Neutrophil (primary cell): ENCODE measurements around the genes SF3B3 and CHST4.

DNA sequence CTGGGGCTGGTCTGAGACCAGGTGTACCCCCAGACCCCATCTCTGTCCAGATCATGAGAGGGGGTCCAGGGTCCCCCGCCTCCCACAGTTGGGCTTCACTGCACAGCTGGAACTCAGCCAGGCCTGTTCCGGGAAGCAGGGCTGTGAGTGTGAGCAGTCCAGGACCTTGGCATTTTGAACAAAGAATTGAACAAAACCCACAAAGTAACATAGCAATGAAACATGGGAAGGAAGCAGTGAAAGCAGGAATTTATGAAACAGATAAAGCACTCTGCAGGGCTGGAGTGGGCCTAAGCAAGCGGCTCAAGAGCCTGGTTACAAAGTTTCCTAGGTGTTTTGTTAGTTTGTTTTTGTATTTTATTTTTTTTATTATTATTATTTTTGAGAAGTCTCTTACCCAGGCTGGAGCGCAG, 25.1 kb downstream of the CLEC18C start:
- PRO-cap, result no peak

DNA sequence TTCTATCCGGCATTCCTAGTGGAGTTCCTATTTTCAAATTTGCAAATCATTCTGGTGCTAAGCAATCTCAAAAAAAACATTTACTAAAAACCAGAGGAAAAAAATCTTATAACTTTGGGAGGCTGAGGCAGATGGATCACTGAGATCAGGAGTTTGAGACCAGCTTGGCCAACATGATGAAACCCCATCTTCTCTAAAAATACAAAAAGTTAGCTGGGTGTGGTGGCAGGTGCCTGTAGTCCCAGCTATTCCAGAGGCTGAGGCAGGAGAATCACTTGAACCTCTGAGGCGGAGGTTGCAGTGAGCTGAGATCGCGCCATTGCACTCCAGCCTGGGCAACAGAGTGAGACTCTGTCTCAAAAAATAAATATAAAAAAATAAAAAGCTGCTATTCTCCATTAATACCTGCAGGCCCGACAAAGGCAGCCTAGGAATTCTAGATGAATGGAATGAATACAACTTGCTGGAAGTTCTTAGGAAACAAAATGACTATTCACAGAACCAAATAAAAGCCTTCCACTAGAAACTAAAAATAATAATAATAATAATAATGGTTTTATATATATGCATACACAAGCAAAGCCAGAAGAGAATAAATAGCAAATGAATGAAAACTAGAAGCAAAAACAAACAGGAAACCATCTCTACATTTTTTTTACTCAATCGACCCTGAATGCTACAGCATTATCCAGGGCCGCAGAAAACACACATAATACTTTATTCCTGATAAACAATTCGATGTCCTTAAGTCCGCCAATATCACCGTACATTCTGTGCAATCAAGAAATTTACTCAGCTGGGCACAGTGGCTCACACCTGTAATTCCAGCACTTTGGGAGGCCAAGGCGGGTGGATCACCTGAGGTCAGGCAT, 1.9 kb downstream of the EXOSC6 start:
- PRO-cap, result no peak

DNA sequence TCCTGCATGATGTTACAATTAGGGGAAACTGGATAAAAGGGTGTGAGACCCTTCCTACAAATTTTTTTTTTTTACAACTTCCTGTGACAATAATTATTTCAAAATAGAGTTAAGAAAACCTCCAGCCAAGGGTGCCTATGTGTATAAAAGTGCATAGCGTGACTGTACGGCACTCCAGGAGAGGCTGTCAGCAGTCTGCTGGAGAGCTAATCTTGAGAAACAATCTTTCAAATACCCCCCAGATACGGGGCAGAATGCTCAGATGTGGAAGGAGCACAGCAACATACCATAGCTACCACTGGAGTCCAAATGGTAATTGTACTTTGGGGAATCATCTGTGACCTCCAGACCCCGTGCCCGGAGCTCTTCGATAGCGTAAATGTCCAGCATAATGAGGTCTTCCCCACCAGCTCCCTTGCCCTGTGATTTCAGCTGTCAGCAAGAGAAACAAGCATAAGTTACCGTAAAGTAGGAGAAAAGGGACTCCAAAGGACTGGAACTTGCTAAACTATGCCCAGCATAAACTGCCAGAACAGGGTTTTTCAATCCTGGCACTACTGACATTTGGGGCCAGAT, 13.0 kb upstream of the EXOSC6 start:
- PRO-cap, result no peak

GRCh38 chr16:70379785-70380227, 33.1 kb downstream of the DDX19A start:
- PRO-cap, result no peak

GRCh38 chr16:70394768-70395435, 44.0 kb downstream of the ST3GAL2 start:
- PRO-cap, result no peak

- PRO-cap, result no peak
Measured at GRCh38 chr16:70398832-70399554, 39.9 kb downstream of the ST3GAL2 start.

- PRO-cap, result no peak
Measured at GRCh38 chr16:70450558-70451014, 3.8 kb upstream of the FCSK start.

DNA sequence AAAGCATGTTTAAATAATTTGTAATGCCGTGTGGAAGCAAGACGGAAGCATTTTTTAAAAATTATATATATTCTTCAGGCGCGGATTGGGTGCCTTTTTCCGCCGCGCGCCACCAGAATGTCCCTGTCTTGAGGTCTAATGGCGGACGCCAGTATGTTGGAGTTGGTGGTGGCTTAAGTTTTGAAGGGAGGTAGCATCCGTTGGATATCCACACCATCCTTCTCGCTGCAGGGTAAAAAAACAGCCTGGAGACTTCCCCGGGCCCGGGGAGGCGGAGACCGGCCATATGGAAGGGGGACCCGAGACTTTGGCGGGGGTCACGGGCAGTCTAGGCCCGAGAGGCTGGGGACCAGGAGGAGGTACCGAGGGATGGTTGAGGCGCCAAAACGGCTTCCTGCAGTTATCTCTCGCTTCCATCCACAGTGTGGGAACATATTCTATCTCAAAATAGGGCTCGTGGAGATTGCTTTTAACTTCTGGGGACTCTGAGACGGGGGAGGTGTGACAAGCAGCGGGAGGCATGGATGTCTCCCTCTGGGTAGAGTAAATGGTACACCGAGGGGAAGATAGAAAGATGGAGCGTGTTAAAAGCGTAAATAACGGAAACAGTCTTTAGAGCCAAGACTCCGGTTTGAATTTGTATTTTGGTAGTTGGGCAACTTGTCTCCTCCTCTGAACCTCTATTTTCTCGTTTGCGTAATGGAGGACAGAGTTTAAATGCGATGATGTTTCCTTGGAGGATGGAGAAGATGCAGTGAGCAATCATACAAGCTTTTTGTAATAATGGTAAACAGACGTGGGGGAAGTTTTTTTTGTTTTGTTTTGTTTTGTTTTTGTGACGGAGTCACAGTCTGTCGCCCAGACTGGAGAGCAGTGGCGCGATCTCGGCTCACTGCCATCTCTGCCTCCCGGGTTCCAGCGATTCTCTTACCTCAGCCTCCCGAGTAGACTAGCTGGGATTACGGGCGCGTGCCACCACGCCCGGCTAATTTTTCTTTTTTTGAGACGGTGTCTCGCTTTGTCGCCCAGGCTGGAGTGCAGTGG, at the start of gene SF3B3:
SF3B3 (plus strand) TSS at position 120 of the 1,044 bp plus-strand sequence.
- PRO-cap, result bidirectional peak, plus-strand start at position 120 of the sequence, minus-strand start outside the sequence

- PRO-cap, result no peak
Measured at GRCh38 chr16:70573315-70574519, 50.1 kb downstream of the SF3B3 start.

GRCh38 chr16:70575525-70576883, 52.4 kb downstream of the SF3B3 start:
- PRO-cap, result no peak

DNA sequence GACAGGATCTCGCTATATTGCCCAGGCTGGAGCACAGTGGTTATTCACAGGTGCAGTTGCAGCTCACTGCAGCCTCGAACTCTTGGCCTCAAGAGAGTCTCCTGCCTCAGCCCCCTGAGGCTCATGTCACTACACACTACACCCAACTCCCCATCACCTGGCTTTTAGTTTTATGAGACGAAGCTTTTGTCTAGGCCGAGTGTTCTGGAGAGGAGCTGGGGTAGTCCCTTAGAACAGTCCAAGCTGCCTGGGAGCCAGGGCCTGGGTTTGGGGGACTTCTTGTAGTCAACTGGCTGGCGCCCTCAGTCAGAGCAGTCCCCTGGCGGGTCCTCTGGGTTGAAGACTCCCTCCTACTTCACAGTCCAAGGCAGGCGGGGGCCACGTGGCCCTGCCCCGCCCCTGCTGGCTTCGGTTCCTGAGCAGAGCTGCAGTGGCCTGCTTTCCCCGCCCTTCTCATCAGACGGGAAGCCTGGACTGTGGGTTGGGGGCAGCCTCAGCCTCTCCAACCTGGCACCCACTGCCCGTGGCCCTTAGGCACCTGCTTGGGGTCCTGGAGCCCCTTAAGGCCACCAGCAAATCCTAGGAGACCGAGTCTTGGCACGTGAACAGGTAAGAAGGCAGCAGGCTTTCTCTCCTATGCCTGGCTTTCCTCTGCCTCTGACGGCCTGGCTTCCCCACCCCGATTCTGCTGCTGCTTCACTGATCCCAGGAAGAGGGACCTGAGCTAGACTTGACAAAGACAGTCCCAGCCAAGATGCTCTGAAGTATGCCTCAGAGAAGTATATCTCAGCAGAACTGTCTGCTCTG, 56.0 kb downstream of the SF3B3 start:
- PRO-cap, result no peak

- PRO-cap, result no peak
Measured at GRCh38 chr16:70682674-70683453, 3.0 kb downstream of the MTSS2 start.

- PRO-cap, result no peak
Measured at GRCh38 chr16:70693068-70693657, 7.3 kb upstream of the MTSS2 start.

GRCh38 chr16:70703023-70703976, 17.4 kb upstream of the MTSS2 start:
- PRO-cap, result no peak

DNA sequence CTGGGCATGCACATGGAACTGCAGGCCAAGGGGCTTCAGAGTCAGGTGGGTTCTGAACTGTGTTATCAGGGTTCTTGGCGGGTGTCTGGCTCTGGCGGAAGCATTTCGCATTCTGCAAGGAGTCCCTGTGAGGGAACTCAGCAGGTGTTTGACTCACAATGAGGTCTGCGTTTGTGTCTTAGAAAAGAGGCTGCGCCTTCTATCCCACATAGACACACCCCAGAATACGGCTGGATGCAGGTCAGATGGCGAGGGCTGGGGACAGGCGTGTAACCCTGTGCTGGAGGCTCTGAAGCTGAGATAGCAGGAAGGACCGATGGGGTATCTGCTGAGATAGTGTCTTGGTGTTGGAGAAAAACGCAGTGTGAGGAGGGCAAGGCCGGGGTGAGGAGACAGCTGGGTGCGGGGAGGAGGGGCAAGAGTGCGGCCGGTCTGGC, 22.6 kb upstream of the MTSS2 start:
- PRO-cap, result no peak

DNA sequence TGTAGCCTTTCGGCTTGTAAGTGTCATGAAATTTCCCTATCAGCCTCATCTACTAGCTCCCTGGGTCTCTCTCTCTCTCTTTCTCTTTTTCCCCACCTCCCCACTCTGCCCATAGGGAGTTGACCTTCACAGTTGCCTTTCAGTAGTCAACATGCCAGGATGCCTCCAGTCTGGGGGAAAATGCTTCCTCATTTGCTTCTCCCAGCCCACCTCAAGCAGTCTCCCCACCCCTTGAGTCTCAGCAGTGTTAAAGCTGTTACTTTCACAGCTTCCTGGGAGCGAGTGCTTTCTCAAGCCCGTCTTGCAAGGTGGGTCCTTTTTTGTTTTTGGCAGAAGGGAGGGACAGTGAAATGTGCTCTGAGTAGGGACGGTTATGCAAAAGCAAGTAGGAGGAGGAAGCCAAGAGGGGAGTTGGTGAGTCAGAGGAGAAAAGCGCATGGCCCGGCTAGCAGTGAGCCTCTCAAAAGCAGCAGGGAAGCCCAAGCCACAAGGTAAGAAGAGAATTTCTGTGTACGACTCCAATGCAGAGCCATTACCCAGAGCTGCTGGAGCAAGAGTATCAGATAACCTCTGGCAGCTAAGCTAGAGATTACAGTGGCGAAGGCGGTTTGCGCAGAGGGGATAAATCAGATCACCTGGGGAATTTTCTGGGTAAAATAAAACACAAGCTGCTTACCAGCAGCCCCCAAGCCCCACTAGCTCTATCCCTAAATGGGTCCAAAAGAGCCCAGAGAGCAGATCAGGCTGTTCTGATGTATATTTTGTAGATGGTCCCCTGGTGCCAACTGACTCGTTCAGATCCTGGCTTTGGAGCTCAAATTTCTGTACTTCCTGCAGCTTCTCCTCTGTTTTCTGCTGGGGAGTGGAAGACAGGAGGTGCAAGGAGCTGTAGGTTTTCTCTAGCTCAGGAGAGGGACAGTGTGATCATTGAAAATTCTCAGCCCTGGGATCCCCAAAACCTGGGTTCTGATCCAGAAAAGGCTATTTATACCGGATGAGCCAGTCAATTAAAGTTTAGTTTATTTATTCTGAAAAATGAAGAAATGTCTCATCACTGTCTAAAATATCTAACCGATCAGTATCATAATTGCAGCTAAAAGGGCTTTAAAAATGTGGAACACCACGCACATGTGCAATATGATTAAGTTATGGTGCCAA, at the start of gene CHST4:
CHST4 (plus strand) TSS at position 422 of the 1,158 bp plus-strand sequence.
- PRO-cap, result no peak

- PRO-cap, result no peak
Measured at GRCh38 chr16:71572514-71573228, 4.2 kb downstream of the TAT start.

DNA sequence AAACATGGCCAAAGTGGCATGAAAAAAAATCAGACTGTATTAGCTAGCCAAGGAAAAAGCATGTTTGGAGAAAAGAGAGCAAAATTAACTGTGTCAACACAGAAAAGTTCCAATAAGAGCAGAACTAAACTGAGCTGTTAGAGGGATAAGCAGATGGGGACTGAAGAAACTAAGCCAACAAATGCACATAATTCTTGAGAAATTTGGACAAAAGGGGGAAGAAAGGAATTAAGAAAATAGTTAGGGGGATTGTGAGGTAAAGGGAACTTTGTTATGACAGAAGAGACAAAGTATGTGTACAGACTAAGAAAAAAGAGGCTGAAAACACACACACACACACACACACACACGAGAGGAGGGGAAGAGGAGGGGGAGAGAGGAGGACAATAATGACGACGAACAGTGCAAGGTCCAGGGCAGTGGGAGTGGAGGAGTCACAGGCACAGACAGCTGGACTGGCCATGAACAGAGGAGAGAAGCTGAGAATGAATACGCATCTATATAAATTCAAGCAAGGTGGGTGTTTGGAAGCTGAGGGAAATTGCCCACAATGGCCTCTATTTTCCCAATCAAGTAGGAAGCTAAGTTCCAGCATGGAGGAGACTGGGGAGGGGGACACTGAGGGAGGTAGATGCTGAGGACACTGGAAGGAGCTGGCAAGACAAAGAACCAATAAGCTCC, 44.5 kb downstream of the MARVELD3 start:
- PRO-cap, result no peak

DNA sequence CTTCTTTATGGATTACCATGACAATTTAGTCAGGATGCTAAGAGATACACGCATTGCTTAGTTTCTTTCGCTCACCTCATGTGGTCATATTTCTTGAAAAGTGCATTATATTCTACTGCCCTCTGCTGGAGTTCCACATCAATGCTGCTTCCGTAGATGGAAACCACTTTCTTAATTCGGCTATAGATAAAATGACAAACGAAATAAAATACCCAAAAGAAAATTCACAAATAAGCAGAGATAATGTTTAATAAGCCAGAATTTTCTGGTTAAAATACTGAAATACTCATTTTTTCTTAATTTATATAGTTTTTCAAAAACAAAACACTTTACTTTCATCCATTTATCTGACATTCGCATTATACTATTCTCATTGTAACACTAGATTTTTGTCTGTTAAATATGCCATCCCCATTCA, 22.0 kb upstream of the PHLPP2 start:
- PRO-cap, result no peak

DNA sequence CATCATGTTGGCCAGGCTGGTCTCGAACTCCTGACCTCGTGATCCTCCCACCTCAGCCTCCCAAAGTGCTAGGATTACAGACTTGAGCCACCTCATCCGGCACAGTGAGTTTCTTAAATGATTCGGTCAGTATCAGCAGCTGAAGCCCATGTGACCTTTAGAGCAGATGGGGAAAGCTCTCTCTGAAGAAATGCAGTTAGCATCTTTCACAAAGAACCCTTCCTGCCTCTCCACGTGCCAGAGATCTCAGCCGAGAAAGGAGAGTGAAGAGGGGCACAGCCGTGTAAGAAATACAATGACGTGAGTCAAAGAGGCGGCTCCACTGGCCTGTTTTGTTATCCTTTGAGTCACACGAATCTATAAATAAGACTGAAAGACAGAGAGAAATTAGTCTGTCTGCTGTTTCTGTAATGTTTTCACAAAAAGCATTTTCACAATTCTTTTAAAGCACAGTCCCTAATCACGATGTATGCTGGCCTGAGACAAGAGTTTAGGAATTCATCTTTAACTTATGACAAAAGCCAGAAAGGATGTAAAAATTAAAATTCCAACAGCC, 8.0 kb upstream of the AP1G1 start:
- PRO-cap, result no peak